ENCODE measurements around the genes ENSG00000170846 and TADA2B.

GRCh38 chr4:6470323-6471404 is 1.8 kb downstream of the PPP2R2C start:
- PRO-cap, result unidirectional peak, plus-strand start at chr4:6470545; bidirectional peak, plus-strand start at chr4:6471028, minus-strand start at chr4:6470812
- RAMPAGE, long total RNA, result no peak

DNA sequence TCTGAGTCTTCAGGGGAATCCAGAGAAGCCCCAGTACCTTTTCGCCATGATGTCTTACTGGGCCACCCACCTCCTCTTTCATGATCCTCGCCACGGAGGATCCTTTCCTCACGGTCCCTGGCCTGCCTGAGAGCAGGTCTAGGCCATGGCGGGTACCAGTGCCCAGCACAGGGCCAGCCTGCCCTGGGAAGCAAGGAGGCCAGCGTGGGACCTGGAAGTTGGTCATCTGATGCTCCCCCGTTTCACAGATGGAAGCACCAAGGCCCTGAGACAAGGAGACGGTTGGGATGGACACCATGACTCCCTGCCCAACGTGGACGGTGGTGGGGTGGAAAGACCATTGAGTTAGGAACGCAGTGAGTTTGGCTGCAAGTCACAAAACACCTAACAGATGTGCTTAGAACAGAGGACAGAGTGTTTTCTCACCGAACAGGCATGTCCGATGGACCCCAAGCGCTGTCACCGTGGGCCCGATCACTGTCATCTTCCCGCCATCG is 21.7 kb upstream of the MRFAP1 start:
- PRO-cap, result no peak
- RAMPAGE, long total RNA, result no peak

- PRO-cap, result bidirectional peak, plus-strand start at chr4:6673450, minus-strand start at chr4:6673187; bidirectional peak, plus-strand start at chr4:6674076, minus-strand start at chr4:6673881
- RAMPAGE, long total RNA, result start-site peak on the minus strand at chr4:6673843-6673909, 102 and 17 reads in 2 replicates
Observed at GRCh38 chr4:6673035-6674221, at the start of gene ENSG00000170846. Gene ENSG00000170846, plus strand, starts transcription at chr4:6674075.

DNA sequence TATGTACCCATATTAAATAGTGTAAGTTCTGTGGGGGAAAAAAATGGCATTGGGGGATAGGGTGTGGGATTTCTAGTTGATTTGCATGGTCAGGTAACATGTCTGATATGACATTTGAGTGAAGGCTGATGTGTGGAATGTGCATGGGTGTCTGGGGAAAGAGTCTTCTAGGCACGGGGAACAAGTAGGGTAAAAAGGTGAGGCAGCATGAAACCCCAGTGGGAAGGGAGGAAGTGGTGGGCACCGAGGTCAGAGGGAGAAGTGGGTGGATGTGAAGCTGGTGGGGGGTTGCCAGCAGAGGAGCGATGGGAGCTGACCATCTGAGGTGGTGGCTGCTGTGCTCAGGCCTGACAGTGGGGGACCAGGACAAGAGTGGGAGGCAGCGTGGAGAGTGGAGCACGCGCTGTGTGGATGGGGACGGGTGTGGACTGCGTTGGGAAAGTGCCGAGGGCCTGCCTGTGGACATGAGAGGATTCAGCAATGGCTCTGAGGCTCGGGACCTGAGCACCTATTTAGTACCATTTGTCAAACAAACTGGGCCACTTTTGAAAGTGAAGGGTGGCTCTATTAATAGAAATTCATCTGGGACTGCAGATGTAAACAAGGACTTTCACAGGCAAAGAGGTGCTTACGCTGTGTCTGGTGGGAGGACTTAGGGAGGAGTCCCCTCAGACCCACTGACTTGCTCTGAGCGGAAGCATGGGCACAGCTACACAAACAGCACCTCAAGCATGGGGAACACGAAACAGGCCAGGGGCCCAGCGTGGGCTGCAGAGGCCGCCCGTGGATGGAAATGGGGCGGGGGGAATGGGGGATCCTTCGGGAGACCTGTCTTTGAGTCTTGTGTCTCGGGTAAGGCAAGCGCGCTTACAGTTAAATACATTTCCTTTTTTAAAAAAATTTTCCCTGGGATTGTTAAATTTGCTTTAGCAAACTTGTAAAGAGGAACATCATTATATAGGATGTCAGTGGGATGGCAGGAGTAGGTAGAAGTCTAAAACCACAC is 3.1 kb downstream of the ENSG00000170846 start:
- PRO-cap, result no peak
- RAMPAGE, long total RNA, result no peak

DNA sequence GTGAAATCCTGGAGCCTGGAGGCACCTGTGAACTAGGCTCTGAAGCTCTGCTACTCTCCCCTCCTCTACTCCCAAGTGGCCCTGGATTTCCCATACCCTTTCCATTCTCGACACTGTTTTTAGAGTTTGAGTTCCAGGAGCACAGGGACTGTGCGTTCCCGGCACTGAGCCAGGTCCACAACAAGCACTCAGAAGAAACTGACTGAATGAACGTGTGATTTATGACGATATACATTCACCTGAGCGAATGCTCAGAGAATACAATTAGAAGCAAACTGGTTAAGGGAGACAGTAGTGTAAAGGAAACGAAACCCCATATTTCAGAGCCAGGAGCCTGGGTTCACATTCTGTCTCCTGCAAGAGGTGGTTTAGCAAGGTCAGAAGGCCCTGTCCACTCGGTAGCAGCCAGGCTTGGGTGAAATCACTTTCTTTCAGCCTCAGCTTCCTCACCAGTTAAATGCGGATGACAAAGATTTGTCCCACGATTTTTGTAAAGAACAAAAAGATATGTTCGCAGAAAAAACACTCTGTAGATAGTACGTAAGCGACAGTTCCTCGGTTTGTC is 1.4 kb upstream of the KIAA0232 start:
- PRO-cap, result no peak
- RAMPAGE, long total RNA, result no peak

GRCh38 chr4:6819572-6820193 is 37.2 kb downstream of the KIAA0232 start:
- PRO-cap, result no peak
- RAMPAGE, long total RNA, result no peak

GRCh38 chr4:6855494-6856016 is 54.1 kb upstream of the TBC1D14 start:
- PRO-cap, result no peak
- RAMPAGE, long total RNA, result no peak

- PRO-cap, result no peak
- RAMPAGE, long total RNA, result no peak
Observed at GRCh38 chr4:6863382-6864388, 45.9 kb upstream of the TBC1D14 start.

GRCh38 chr4:6908124-6908830 is 1.3 kb upstream of the TBC1D14 start:
- PRO-cap, result no peak
- RAMPAGE, long total RNA, result no peak

DNA sequence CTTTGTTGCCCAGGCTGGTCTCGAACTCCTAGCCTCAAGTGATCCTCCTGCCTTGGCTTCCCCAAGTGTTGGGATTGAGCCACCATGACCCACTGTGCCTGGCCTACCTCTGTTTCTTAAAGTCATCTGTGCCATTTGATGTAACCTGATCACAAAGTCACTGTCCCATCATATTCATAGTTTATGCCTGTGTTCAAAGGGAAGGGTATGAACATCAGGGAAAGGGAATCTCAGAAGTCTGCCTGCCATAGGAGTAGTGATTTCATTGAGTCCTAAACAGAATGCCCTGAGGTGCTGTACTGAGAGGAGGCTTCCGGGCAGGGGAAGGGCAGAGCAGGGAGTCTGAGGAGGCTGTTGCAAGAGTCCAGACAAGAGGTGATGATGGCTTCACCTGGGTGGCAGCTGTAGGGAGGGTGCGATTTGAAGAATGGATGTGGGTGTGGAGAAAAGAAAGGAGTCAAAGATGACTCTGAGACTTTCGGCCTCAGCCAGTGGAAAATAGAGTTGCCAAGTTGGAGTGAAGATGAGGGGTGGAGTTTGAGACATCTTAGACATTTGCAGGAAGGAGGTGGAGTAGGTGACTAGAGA is 24.0 kb downstream of the TBC1D14 start:
- PRO-cap, result no peak
- RAMPAGE, long total RNA, result no peak

GRCh38 chr4:6938202-6938980 is 28.8 kb downstream of the TBC1D14 start:
- PRO-cap, result no peak
- RAMPAGE, long total RNA, result no peak

DNA sequence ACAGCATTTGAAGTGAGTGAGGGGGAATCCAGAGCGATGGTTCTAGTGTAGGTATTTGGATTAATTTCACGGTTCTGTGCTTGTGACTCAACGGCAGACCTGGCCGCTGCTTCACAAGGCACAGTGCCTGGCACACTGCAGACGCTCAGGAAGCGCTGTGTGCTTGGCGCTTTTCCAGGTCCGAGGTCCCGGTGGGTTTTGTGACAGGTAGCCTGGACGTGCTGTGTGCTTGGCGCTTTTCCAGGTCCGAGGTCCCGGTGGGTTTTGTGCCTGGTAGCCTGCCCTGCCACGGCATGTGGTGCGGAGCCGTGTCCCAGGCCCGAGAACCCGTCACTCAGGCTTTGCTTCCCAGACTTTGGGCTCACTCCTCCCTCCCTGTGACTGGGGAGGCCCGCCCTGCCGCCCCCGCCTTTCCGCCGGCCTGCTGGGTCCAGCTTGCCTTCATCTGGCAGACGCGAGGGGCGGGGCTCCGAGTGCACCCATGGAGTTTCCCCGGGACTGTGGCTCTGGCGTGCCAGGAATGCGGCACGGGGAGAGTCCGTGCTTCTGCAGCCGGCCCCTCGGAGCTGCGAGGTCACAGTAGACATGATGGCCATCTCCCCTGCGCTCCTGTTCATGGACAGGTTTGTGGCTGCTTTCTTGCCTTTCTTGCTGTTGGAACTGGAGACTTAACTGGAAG is 44.2 kb downstream of the TBC1D14 start:
- PRO-cap, result bidirectional peak, plus-strand start at position 577 of the sequence, minus-strand start at position 295 of the sequence
- RAMPAGE, long total RNA, result no peak

DNA sequence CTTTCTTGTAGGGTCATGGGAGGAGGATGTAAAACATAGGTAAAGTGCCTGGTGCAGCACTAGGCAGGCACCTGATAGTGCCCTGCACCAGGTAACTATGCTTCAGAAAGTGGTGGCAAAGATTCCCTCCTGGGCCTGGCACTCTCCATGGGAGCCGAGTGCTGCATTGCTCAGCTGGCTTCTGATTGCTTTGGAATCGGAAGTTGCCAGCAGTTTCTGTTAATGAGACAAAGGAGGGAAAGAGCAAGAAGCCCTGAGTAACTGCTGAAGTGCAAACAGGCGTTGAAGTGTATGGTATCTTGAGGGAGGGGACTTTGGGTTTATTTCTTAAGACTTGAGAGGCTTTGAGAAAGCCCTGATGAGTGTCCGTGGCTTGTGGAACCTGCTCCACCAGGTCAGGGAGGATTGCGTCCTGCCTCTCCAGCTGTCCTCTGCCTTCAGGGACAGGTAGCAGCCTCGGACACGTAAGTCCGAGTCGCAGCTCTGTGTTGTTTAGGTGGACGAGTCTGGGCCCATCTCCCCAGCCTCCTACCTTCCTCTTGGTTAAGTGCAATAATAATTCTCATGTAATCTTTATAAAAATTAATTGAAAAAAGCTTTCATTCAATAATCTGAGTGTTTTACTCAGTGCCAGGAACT is 45.9 kb downstream of the TBC1D14 start:
- PRO-cap, result no peak
- RAMPAGE, long total RNA, result no peak

DNA sequence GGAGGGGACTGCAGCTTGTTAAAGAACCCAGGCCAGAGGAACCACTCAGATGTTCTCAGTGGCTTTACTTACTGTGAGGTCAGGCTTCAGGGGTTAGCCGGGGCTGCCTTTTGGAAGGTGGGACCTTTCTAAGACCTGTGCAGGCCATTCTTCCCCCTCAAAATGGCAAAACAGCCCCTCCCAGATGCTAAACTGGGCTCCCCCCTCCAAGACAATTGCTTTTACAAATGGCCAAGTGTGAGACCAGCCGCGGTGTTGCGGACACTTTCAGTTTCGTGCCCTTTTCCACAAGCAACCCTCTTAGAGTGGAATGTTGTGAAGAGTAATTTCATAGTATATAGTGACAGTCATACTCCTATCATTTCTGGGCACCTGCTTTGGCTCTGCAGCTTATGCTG is 54.8 kb downstream of the CCDC96 start:
- PRO-cap, result bidirectional peak, plus-strand start at position 51 of the sequence, minus-strand start at position 49 of the sequence
- RAMPAGE, long total RNA, result no peak

DNA sequence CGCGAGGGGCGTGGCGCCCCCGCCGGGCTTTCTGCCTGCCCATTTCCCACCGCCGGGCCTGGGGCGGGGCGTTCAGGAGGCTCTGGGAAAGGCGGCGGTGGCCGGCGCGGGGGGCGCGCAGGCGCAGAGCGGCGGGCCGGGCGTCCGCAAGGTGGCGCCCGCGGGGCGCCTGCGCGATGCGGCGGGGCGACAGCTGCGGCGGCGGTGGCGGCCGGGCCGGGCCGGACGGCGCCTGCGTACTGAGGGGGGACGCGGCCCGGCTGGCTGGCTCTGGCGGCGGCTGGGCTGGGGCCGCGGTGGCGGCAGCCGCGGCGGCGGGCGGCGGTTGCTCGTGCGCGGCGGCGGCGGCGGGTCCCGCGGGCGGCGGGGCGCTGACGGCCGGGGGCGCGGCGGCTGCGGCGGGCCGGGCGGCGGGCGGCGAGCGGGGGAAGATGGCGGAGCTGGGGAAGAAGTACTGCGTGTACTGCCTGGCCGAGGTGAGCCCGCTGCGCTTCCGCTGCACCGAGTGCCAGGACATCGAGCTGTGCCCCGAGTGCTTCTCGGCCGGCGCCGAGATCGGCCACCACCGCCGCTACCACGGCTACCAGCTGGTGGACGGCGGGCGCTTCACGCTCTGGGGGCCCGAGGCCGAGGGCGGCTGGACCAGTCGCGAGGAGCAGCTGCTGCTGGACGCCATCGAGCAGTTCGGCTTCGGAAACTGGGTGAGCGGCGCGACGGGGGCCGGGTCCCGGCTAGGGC is at the start of gene TADA2B:
TSS of gene TADA2B (plus strand) at position 224 of the 738 bp plus-strand sequence.
- PRO-cap, result bidirectional peak, plus-strand start at position 196 of the sequence, minus-strand start outside the sequence; bidirectional peak, plus-strand start at position 479 of the sequence, minus-strand start at position 465 of the sequence; bidirectional peak, plus-strand start at position 682 of the sequence, minus-strand start at position 699 of the sequence
- RAMPAGE, long total RNA, result no peak

DNA sequence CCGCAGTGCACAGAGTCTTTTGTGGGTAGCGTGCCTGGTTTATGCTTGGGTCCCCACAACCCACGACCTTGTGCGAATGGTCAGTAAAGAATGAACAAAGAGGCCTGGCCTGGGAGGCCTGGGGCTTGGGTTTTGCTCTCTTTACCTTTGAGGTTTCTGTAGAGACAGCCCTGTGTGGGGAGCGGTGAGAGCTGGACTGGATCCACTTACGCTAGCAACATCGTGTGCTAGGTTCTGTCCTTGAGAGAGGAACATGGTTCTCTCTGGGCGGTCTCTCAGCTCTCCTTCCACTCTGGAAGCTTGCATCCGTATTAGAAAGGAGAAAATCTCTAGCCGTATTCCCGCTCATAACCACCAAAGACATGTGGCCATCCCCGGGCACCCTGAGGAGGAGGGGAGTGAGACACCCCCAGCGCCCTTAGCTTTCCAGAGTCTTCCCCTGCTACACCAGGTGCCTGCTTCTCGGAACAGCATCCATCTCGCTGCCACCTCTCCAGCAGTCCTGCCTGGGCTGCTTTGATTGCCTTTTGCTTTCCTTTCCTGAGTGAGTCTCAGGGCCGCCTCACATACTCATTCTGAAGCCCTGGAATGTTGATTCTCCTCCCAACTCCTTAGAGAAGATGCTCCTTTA is 1.3 kb downstream of the TADA2B start:
- PRO-cap, result unidirectional peak, minus-strand start at position 518 of the sequence
- RAMPAGE, long total RNA, result no peak

DNA sequence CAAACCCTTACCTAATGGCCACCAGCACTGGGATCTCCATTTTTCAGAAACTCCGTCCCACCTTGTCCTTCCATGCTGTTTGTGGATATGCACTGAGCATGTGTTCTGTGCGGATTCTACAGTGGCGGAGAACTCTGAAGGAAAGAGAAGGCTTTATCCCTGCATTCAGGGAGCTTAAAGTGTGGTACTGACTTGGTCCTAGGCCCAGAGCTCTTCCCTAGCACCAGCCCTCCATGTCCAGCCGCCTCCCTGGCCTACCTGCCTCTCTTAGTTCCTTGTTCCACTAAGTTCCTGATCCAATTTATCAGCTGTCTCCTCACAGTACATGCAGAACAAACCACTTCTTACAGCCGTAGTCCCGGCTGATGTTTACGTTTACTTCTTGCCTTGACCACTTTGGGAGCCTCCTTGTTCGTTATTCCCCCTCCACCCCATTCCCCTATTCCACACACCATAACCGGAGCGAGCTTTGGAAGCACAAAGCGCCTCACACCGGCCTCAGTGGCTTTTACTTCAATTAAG is 1.9 kb downstream of the TADA2B start:
- PRO-cap, result no peak
- RAMPAGE, long total RNA, result no peak

DNA sequence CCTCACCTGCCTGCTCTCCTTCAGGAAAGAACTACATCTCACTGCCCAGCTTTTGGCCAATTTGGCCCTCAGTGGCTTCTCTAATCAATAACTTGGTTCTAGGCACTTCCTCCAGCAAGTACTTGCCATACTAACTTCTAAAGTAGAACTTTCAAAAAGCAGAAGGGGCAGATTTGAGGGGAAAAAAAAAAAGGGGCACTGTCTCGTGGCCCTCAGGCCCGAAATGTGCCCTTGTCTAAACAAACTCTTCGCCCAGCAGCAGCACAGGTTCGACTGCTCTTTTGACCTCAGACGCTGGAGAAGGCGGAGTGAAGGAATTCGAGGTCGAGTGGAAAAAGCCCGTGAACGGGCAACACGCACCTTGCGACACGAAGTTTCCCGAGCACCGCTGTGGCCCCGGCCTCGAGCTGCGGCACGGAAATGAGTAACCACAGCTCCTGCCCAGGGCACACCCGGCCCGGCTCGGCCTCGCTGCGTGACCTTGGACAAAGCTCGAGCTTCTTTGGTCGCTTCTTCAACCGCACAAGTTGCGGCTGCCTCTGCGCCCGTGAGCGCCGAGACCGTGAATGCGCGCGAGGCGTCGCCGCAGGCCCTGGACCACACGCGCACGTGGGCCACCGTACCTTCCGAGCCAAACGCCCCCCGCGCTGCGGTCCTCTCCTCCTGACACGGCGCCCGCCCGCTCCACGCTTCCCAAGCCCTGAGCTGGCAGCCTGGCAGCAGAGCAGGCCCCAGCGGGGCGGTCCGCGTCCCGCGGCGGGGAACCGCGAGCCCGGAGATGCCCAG is 591 bp downstream of the GRPEL1 start:
- PRO-cap, result unidirectional peak, minus-strand start at position 568 of the sequence
- RAMPAGE, long total RNA, result no peak

DNA sequence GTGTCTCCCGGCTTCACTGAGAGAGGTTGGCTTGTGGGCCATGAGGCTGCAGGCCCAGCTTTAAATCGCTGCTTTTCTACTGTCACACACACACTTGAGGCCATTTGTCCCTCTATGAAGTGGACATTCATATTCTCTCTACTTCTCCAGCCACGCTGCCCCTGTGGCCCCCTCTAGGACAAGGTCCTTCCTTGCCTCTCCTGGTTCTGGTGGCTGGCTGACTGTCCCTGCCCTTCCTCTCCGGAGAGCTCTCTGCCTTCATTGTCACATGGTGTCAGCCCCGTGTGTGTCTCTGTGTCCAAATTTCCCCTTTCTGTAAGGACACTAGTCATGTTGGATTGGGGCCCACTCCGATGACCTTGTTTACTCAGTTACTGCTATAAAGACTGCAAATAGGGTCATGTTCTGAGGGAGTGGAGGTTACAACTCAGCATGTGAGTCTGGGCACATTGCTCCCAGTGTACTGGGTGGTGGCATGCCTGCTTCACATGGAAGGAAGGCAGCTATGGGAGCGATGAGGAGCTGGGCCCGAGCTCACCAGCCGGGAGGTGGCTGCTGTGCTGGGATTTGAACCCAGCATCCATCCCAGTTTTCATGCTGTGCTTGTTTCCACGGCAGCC is 129.5 kb upstream of the PSAPL1 start:
- PRO-cap, result no peak
- RAMPAGE, long total RNA, result no peak

DNA sequence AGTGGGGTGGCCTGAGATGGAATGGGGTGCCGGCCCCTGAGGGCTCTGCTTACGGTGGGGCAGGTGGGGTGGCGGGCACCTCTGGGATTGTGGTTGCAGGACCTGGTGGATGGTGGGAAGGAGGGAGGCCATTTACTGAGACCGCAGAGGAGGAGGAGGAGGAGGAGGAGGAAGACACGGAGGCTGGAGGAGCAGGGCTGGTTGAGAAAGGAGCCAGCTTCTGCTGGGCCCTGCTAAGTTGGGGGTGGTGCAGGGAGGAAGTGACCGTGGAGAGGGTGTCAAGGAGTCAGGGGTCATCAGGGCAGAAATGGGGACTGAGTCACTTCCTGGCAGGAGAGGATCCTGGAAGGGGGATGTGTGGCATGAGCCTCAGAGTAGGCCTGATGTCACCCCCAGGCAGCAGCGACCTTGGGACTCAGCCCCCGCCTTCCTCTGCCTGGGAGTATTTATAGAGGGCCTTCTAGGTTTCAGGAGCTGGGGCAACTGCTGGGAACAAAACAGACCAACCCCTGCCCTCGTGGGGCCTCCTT is 213.4 kb upstream of the PSAPL1 start:
- PRO-cap, result no peak
- RAMPAGE, long total RNA, result no peak

All from GM23338 (cell line).